Melanocyte of skin (primary cell): Measurements from ENCODE around the gene ACAA2.

DNA sequence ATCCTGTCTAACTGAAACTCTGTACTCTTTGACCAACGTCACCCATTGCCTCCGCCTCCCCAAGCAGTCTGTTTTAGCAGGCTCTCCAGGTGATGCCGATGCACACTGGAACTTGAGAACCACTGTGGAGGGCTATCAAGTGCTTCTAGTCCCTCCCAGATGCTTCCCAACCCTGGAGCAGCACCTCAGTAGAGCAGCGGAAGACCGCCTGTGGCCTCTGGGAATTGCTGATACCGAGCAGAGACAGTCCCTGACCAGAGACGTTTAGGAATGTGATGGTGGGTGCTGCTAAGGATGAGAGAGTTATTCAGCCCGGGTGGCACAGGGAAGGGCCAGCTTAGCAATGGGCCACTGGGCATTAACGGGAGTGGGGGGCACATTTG, 50.7 kb downstream of the LIPG start:
- CAGE, long polyA plus RNA, 2 experiments: no peak in any of the 2 experiments

GRCh38 chr18:49647007-49647252, 85.1 kb downstream of the LIPG start:
- CAGE, long polyA plus RNA, 2 experiments: no peak in any of the 2 experiments

- CAGE, long polyA plus RNA, 2 experiments: start-site peak on the minus strand in 2 of 2 experiments, at chr18:49813517-49813656 at its widest, 2,782 to 4,187 reads per replicate
Measured at GRCh38 chr18:49812899-49813784, at the start of gene ACAA2. Gene ACAA2, minus strand, starts transcription at chr18:49813533.

DNA sequence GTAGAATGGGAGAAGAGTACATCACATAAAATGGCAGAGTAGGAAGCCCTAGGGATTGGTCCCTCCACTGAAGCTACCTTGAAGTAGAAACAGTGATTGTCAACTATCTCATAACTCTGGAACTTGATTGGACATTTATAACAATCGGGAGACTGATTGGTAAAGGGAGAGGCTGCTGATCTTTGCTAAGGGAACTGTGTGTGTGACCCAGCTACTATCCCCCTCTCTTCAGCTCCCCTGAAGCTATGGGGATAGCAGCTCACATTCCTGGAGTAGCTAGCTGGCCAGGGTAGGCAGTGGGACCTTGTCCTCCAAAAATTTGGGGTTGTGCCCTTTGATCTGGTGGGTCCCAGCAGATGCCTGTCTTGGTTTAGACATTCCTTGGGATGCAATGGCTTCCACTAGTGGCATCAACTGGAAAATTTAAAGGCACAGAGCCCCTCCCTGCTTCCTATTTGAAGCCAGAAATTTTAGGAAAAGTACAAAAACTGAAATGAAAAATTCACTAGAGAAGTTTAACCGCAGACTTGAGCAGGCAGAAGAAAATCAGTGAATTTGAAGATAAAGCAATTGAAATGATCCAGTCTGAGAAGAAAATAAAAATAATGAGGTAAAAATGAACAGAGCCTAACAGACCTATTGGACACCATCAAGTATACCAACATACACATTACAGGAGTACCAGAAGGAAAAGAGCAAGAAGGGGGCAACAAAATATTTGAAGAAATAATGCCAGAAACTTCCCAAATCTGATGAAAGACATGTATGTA, 13.9 kb upstream of the ACAA2 start:
- CAGE, long polyA plus RNA, 2 experiments: no peak in any of the 2 experiments

- CAGE, long polyA plus RNA, 2 experiments: no peak in any of the 2 experiments
Measured at GRCh38 chr18:49875560-49876210, 62.4 kb upstream of the ACAA2 start.

DNA sequence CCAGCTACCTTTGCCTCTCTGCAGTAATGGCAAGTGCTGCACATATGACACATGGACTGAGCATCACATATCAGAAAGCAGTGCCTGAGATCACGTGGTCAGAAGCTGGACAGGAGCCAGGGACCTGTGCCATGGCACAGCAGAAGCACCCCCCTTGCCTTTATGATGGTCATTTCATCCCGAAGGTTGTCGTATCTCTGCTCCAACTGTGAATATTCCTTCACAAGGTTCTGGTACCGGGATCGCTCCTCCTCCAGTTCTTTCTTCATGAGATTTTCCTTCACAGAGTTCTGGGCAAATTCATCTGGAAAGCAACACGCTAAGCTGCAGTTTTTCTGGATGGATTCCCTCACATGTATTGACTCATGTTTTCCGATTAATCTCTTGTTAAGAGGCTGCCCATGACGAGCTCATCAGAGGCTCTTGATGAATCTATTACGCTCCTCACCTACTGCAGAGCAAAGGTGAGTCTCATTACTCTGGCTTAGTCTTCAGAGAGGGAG, 65.5 kb upstream of the ACAA2 start:
- CAGE, long polyA plus RNA, 2 experiments: no peak in any of the 2 experiments

DNA sequence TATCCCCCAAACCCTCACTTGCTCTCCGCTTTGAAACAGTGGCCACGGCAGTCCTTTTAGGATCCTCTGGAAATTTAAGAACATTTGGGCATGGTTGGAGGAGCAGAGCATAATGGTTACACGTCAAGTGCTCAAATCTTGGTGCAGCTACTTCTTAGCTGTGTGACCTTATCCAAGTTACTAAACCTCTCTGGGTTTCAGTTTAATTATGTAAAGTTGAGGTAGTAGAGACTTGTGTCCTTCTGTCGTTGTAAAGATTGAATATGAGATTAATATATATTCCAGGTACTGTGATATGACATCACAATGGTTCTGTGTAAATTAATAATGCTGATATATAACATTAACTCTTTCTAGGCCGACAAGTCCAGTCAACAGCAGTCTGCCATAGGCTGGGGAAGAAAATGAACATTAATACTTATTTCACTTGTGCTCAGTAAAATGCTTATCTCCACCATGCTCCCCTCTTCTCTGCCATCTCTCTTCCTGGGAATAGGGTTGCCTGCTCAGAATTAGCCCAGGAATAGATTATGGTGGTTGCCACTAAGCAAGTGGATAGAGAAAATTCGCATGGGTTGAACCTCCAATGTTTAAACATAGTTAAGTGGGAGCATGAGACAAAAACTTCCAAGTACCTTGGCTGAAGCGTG, 62.7 kb downstream of the MYO5B start:
- CAGE, long polyA plus RNA, 2 experiments: no peak in any of the 2 experiments

DNA sequence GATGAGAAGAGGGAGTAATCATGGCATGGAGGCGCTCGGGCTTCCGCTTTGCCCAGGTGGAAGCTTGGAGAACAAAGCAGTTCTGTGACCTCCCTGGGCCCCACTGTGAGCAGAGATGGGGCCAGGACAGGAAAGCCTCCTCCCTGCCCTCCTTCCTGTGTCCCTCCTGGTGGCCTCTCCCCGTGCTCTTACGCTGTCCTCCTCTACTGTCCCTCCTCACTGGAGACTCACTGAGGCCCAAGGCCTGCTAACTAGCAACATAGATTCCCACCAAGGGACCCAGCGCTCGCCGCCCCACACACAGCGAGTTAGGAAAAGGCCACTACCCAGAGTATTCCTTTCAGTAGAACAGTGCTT, 119.8 kb downstream of the MAPK4 start:
- CAGE, long polyA plus RNA, 2 experiments: no peak in any of the 2 experiments

DNA sequence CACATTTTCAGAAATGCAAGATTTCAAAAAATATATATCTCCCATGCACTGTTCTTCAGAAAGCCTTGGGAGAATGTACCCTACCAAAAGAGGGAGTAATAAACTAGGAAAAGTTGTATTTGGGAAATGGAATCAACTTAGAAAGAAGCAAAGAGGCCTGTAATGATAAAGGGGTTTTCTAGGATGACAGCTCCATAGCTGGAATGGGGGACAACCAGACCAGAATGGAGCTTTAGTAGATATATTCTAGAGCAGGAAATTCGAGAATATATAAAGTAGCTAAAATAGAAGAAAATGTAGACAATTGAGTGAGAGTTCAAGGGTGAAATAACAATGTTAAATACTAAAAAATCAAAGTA, 29.3 kb upstream of the ELAC1 start:
- CAGE, long polyA plus RNA, 2 experiments: no peak in any of the 2 experiments

DNA sequence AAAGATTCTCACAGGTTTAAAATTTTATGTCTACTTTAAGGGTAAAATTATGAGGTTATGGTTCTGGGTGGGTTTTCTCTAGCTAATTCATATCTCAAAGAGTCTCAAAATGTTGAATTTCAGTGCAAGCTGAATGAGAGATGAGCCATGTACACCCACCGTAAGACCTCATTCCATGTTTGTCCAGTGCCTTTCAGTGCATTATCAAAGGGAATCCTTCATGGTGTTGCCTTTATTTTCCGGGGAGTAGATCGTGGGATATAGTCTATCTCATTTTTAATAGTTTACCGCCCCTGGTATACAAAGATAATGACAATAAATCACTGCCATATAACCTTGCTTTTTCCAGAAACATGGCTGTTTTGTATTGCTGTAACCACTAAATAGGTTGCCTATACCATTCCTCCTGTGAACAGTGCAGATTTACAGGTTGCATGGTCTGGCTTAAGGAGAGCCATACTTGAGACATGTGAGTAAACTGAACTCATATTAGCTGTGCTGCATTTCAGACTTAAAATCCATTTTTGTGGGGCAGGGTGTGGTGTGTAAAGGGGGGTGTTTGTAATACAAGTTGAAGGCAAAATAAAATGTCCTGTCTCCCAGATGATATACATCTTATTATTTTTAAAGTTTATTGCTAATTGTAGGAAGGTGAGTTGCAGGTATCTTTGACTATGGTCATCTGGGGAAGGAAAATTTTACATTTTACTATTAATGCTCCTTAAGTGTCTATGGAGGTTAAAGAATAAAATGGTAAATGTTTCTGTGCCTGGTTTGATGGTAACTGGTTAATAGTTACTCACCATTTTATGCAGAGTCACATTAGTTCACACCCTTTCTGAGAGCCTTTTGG, 51.4 kb downstream of the SMAD4 start:
- CAGE, long polyA plus RNA, 2 experiments: no peak in any of the 2 experiments

DNA sequence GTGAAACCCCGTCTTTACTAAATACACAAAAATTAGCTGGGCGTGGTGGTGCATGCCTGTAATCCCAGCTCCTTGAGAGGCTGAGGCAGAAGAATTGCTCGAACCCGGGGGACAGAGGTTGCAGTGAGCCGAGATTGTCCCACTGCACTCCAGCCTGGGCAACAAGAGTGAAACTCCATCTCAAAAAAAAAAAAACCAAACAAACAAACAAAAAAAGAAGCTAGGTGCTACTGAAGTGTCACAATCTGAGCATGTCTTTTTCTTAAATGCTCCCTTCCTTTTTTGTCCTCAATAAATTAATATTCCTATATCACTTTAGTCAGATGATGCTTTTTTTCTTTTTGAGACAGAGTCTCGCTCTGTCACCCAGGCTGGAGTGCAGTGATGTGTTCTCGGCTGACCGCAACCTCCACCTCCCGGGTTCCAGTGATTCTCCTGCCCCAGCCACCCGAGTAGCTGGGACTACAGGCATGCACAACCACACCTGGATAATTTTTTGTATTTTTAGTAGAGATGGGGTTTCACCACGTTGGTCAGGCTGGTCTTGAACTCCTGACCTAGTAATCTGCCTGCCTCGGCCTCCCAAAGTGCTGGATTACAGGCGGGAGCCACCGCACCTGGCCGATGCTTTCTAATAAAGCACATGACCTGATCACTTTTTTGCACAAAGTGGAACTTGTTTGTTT, 18.7 kb downstream of the MEX3C start:
- CAGE, long polyA plus RNA, 2 experiments: no peak in any of the 2 experiments

GRCh38 chr18:51211738-51212204, 14.3 kb upstream of the MEX3C start:
- CAGE, long polyA plus RNA, 2 experiments: no peak in any of the 2 experiments

DNA sequence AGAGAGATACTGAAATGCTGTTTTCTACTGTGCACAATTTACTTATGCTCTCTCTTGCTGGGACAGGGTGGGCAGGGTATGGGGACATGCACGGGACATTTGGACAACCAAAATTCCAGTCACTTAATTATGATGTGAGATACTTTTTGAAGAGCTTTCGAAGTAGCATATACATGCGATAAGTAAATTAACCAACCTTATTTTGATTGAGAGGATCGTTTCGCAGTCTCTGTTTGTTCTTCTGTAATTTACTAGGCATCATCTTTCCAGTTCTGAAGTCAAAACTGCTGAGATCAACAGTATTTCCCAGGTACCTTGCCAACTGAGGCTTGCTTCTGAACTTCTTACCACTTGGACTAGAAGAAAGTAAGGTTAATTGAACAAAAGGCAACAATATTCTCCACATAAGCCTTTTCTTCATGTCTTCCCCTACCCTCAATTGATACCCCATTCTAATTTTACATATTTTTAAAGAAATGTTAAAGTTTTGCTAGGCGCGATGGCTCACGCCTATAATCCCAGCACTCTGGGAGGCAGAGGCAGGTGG, 19.6 kb downstream of the MBD2 start:
- CAGE, long polyA plus RNA, 2 experiments: no peak in any of the 2 experiments

DNA sequence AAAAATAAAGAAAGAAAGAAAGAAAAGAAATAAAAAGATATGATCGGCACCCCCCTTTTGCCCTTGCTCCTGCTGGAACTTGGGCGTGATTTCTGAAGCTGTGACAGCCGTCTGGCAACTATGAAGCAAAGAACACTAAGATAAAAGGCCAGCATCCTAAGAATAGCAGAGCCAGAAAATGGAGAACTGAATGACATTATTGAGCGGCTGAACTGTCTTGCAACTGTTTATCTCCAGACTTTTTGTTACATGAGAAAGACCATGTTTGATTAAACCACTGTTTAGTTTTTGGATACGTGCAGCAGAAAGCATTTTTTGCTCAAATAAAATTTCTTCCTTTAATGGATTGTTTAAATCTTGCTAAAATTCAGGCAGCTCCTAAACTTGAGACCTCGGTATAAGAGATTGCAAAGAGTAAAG, 8.1 kb upstream of the MBD2 start:
- CAGE, long polyA plus RNA, 2 experiments: no peak in any of the 2 experiments

DNA sequence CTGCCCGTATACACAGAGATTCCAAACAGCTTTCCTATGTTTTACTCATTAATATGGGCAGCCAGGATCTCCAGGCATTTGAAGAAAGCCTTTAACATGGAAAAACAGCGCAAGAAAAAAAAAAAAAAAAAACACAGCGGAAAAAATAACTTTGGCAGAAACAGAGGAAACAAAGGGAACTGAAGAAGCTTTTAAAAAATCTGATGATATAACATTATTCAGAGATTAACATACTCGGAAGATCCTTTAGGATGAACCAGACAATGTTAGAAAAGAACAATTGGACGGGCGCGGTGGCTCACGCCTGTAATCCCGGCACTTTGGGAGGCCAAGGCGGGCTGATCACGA, 11.9 kb upstream of the MBD2 start:
- CAGE, long polyA plus RNA, 2 experiments: no peak in any of the 2 experiments

GRCh38 chr18:54531283-54532056, 59.6 kb upstream of the DYNAP start:
- CAGE, long polyA plus RNA, 2 experiments: no peak in any of the 2 experiments

DNA sequence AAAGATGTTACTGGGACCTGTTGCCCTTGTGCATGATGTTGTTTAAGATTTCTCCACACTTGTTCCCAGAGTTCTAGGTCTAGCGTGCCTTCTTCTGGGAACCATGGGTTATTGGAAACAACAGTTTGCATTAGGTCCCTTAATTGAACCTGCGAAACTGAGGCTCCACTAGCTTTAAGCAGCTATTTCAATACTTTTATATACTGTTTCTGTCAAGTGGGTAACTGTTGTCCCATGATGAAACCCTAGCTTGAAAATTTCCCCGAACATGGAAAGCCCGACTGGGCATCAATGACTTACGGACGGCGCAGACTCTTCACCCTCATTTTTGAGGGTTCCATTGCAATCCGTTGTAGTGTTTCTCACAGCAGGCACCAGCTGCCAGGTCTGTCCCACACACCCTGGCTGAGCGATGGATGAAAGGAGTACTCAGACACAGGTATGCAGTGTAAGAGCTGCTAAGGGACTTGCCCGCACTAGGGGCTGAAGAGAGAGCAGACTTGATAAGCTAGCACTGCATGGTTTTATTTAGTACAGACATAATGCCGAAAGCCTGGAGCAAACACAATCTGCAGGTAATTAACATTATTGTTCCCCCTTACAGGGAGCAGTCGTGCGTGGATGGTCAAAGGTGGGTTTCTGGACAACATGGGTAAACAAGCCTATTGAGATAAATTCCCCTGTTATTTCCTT, 15.7 kb downstream of the DYNAP start:
- CAGE, long polyA plus RNA, 2 experiments: no peak in any of the 2 experiments

- CAGE, long polyA plus RNA, 2 experiments: no peak in any of the 2 experiments
Measured at GRCh38 chr18:54958490-54959076, 678 bp downstream of the CCDC68 start.

DNA sequence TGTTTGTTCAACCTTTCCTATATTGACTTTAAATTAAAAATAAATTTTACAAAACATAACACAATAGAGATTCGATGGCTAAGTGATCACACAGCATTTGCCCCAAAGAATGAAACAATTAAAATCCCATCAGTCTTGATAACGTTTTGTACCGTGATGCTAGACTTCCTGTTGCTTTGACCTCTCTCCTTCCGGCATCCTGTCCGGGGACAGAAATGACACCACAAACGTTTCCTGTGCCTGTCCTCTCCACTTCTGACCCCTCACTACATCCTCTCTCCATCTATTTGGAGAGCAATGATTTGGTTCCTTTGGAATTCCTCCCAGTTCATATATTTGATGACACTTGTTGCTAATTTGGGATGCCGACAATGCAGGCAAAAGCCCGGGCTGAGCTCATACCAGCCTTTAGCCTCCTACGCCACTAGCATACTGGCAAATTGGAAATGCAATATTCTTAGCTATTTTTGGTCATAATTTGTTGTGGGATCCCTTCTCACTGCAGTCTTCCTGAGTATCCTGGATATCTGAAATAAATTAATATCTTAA, 151.2 kb upstream of the CCDC68 start:
- CAGE, long polyA plus RNA, 2 experiments: no peak in any of the 2 experiments

GRCh38 chr18:55395694-55396171, 192.3 kb downstream of the TCF4 start:
- CAGE, long polyA plus RNA, 2 experiments: no peak in any of the 2 experiments